IMR-90 (cell line): ENCODE measurements around the genes ZNF669 and ZNF124.

DNA sequence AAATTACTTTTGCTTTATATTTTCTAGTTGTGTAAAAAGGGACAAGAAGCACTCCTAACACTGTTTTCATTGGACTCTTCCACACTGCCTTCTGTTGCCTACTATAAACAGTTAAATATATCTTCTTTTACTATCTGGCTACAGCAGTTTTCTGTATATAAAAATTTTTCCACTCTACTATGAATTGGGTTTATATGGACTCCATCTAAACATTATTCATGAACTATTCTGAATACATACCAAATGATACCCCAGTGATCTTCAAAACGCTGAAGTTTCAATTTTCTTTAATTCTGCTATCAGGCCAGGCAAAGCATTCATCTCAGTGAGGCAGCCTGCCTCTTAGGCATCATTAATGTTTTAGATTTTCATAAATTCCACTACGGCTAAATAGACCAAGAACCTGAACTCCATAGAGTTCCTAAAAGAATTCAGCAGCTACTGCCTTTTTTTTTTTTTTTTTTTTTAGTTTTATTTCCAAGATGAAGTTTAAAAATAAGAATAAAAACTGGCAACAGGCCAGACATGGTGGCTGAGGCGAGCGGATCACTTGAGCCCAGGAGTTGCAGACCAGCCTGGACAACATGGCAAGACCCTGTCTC lies 262.3 kb downstream of the SMYD3 start:
- RRBS, result no CpG with 5 or more reads among the region's 4 CpGs
CAGE:
- cytosol, long polyA plus RNA, result no peak
- long polyA plus RNA, result no peak
- nucleus, long polyA plus RNA, result no peak

DNA sequence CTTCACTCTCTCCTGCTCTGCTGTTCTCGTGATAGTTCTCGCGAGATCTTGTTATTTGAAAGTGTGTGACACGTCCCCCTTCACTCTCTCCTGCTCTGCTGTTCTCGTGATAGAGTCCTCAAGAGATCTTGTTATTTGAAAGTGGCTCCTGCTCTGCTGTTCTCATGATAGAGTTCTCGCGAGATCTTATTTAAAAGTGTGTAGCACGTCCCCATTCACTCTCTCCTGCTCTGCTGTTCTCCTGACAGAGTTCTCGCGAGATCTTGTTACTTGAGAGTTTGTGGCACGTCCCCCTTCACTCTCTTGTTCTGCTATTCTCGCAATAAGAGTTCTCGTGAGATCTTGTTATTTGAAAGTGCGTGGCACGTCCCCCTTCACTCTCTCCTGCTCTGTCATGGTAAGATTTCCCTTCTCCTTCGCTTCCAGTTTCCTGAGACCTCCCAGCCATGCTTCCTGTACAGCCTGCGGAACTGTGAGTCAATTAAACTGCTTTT lies 47.9 kb downstream of the SMYD3 start:
- RRBS, result no CpG with 5 or more reads among the region's 17 CpGs
CAGE:
- cytosol, long polyA plus RNA, result no peak
- long polyA plus RNA, result no peak
- nucleus, long polyA plus RNA, result no peak

GRCh38 chr1:246565229-246565756 lies 768 bp downstream of the TFB2M start:
- RRBS, result no CpG with 5 or more reads among the region's 24 CpGs
CAGE:
- cytosol, long polyA plus RNA, result no peak
- long polyA plus RNA, result no peak
- nucleus, long polyA plus RNA, result no peak

GRCh38 chr1:246567162-246567756 lies 1.0 kb downstream of the CNST start:
- RRBS, result no CpG with 5 or more reads among the region's 9 CpGs
CAGE:
- cytosol, long polyA plus RNA, result no peak
- long polyA plus RNA, result no peak
- nucleus, long polyA plus RNA, result no peak

GRCh38 chr1:246798315-246798930 lies 74.2 kb downstream of the SCCPDH start:
- RRBS, result no CpG with 5 or more reads among the region's 8 CpGs
CAGE:
- cytosol, long polyA plus RNA, result no peak
- long polyA plus RNA, result no peak
- nucleus, long polyA plus RNA, result no peak

DNA sequence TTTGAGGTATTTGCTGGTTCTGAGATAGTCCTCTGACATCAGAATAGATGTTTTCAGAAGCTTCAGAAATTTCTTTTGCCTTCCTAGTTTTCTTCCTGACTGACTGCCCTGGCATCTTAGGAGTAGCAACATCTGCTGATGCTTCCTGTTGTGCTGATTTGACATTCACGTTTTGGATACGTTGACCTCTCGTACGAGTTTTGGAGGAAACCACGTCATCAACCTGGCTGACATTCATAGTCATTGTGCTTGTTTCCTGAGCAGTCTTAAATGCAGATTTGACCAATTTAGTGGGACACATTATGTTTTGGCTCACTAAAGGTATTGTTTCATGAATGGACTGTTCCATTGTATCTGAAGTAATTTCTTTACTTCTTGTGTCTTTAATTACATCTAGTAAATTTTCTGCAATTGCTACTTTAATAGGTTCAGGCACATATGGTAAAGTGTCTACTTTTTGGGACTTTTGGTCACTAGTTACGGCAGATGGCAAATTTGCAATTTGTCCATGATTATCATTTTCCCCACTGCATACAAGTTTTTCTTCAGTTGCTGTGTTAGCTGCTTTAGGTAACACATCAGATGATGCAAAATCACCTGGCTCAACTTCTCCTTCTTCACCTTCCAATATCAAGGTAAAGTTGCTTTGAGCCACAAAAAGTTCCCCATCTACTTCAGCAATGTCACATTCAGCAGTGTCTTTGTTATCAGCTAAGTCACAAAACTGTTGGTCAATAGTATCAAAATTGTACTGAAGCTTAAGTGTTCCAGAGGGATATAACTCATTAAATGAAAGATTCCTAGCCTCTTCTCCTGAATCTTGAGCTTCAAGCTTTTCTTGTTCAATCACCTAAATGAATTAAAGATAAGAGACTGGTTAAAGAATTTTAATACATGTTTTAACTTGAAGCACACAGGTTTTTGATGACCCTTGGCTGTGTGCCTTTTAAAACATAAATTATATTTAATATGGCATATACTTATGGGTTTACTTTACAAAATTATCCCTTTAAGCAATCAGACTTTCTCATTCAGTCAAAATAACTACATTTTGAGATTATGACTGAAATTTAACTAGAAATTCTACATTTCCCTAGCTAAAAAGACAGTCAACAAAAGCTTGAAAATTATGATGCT lies 80.8 kb downstream of the AHCTF1 start:
- RRBS, result no CpG with 5 or more reads among the region's 6 CpGs
CAGE:
- cytosol, long polyA plus RNA, result no peak
- long polyA plus RNA, result no peak
- nucleus, long polyA plus RNA, result no peak

DNA sequence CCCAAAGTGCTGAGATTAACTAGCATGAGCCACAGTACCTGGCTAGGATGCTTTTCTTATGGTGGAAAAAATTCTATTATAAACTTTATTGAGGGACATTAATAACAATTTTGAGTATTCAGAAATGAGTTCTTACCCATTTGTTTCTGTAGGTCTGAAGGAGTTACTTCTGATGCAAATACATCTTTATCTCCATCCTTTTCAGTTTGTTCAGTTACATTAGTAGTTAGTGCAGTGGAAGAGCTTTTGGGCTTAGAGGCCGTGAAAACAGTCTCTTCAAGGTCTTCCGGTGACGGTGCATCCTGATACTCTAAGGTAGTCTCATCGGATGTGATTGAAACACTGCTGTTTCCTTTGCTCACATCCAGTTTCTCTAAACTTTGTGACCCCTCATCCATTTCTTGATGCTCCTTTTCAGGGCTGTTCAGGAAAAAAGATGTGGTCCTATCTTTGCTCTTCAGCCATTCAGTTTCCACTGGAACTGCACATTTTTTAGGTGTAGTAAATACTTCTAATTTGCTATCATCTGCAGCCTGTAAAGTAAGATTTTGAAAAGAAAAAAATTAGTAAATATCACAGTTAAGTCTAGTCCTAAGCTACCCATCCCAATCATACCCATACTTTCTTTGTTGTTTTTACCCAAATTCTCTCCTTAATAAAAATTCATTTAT lies 70.8 kb downstream of the AHCTF1 start:
- RRBS, result no CpG with 5 or more reads among the region's 4 CpGs
CAGE:
- cytosol, long polyA plus RNA, result no peak
- long polyA plus RNA, result no peak
- nucleus, long polyA plus RNA, result no peak

DNA sequence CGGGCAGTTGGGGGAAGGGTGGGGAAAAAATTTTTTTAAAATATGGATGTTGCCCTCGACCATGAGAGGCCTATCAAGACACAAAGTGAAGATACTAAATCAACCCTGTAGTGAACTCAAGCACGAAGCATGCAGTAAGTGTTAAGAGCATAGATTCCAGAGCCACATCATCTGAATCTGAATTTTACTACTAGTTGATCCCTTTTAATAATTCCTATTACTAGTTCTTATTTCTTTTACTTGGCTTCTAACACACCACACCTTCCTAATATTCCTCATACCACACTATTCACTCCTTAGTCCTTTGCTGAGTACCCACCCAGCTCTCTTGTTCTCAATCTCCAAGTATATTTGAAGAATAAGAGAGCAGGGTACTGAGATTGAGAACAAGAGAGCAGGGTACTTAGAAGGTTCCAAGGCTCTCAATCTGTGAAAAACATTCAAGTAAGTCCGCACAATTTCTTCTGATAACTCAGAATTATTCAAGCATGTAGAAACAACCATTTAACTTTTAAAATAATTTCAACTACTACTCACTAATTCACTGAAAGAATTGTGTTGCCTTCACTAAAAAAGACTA lies 27.1 kb downstream of the AHCTF1 start:
- RRBS, result no CpG with 5 or more reads among the region's 4 CpGs
CAGE:
- cytosol, long polyA plus RNA, result no peak
- long polyA plus RNA, result no peak
- nucleus, long polyA plus RNA, result no peak

DNA sequence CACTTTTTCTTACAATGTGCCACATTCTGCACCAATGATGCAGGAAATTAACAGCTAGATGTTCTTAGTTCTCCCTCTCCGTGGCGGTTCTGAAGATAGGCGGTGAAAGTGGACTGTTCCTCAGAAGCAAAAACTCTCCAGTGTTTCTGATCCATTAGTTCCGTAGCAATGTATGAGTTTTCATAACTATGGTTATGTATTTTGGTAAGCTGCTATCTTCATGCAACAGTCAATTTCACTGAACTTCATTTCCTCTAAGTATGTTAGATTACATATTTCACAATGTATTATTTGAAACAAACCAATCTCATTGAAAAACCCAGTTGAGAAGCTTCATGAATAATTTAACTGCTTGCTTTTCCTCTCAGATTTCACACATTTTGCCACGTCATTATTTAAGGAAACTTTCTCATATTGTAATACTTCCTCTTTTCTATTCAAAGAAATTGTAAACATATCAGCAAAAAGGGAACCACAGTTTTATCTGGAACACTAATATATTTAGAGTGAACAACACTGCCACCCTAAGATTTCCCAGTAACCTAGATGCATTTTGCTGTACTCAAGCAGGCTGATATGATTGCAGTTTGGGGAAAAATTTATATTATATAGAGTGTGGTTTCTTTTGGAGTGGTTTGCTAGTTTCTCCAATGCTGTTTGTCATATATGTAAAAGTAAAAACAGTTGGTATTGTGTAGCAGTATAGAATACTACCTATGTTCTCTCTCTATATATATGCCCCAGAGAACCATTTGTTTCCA lies 28.2 kb upstream of the AHCTF1 start:
- RRBS, result no CpG with 5 or more reads among the region's 5 CpGs
CAGE:
- cytosol, long polyA plus RNA, result no peak
- long polyA plus RNA, result no peak
- nucleus, long polyA plus RNA, result no peak

- RRBS, result 2% methylated on average over 19 of the region's 58 CpGs
CAGE:
- cytosol, long polyA plus RNA, result no peak
- long polyA plus RNA, result start-site peak on the minus strand at chr1:247104323-247104396, 53 and 95 reads in 2 replicates
- nucleus, long polyA plus RNA, result start-site peak on the minus strand at chr1:247104320-247104379, 75 and 42 reads in 2 replicates
These were observed at the start of gene ZNF669 for GRCh38 chr1:247103840-247104663. Gene ZNF669, minus strand, starts transcription at chr1:247104356.

DNA sequence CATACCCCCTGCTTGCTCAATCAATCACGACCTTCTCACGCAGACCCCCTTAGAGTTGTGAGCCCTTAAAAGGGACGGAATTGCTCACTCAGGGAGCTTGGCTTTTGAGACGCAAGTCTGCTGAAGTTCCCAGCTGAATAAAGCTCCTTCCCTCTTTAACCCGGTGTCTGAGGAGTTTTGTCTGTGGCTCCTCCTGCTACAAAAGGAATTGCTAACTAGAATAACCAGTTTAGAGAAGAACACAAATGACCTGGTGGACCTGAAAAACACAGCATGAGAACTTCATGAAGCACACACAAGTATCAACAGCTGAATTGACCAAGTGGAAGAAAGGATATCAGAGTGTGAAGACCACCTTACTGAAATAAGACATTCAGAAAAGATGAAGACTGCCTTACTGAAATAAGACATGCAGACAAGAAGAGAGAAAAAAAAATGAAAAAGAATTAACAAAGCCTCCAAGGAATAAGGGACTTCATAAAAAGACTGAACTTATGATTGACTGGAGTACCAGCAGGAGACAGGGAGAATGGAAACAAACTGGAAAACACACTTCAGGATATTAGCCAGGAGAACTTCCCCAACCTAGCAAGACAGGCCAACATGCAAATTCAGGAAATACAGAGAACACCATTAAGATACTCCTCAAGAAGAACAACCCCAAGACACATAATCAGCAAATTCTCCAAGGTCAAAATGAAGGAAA lies 28.8 kb upstream of the ZNF669 start:
- RRBS, result no CpG with 5 or more reads among the region's 5 CpGs
CAGE:
- cytosol, long polyA plus RNA, result no peak
- long polyA plus RNA, result no peak
- nucleus, long polyA plus RNA, result no peak

DNA sequence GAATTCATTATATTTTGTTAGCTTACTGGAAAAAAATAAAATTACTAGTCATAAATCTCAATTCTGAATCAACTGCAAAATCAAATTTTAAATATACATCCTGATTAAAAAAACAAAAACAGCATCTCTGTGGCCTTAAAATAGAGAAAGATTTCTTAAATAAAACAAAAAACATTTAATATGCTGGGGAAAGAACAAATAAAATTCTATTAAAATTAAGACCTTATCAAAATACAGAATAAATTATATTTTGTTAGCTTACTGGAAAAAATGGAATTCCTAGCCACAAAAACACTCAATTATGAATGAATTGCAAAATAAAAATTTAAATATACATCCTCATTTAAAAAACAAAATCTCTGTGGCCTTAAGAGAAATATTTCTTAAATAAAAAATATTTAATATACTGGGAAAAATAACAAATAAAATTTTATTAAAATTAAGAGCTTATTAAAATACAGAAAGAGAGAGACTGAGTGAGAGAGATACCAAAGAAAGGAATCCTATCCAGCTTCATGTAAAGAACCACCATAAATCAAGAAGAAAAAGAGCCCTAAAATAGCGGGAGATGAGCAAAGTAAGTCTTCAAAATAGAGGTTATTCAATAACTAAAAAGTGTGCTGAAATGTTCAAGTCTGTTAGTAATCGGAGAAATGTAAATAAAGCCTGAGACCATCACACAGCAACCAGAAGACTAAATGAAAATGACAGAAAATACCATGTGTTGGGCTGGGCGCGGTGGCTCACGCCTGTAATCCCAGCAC lies 21.2 kb downstream of the ZNF124 start:
- RRBS, result no CpG with 5 or more reads among the region's 5 CpGs
CAGE:
- cytosol, long polyA plus RNA, result no peak
- long polyA plus RNA, result no peak
- nucleus, long polyA plus RNA, result start-site peak on the minus strand centred at position 347 of the sequence, 808 bp wide, 22 and 14 reads in 2 replicates

DNA sequence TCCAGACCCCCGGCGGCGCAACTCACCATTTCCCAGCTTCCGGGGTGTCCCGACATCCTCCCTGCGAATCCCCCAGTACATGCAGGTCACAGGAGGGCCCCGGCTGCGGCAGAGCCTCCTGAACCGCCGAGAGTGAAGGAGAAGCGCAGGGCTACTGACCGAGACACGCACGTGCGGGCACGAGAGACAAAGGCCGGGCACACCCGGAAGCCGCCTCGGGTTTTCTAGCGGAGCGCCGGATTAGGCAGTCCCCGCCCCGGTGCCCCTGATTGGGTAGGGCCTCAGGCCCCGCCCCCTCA lies at the start of gene ZNF124:
ZNF124 (minus strand) TSS at position 199 of the 299 bp plus-strand sequence.
- RRBS, result no CpG with 5 or more reads among the region's 26 CpGs
CAGE:
- cytosol, long polyA plus RNA, result no peak
- long polyA plus RNA, result no peak
- nucleus, long polyA plus RNA, result no peak

- RRBS, result 4% methylated on average over 10 of the region's 57 CpGs
CAGE:
- cytosol, long polyA plus RNA, result no peak
- long polyA plus RNA, result no peak
- nucleus, long polyA plus RNA, result start-site peak on the minus strand at chr1:247210817-247210856, 106 and 28 reads in 2 replicates
These were observed 38.5 kb upstream of the ZNF124 start for GRCh38 chr1:247209908-247211088.

GRCh38 chr1:247331495-247331564 lies 337 bp downstream of the ZNF496 start:
- RRBS, result under 1% methylated on average over 9 of the region's 9 CpGs
CAGE:
- cytosol, long polyA plus RNA, result no peak
- long polyA plus RNA, result no peak
- nucleus, long polyA plus RNA, result no peak

DNA sequence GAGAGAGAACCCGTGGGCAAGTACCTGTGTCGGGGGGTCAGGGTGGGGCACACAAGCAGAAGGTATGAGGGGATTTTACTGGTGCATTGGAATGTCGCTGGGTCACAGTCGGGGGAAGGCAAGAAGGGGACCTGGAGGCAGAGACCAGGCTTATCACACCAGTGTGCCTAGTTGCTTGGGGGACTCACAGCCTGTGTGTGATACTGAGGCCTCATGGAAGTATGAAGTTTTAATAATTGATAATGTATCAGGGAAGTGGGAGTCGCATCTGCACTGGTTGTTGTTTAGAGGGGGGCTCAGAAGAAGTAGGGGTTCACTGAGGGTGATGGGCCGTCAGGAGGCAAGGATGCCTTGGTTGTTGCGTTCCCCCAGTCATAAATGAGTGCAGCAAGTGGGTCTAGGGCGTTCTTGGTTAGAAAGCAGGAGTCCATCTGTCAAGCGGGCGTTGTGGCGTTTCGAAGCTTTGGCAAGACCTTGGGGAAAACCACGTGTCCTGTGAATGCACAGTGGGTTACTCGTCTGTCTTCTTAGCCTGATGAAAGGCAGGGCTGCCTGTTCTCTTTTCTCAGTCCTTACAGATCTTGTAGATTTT lies 6.1 kb upstream of the ZNF496 start:
- RRBS, result no CpG with 5 or more reads among the region's 14 CpGs
CAGE:
- cytosol, long polyA plus RNA, result no peak
- long polyA plus RNA, result no peak
- nucleus, long polyA plus RNA, result no peak

DNA sequence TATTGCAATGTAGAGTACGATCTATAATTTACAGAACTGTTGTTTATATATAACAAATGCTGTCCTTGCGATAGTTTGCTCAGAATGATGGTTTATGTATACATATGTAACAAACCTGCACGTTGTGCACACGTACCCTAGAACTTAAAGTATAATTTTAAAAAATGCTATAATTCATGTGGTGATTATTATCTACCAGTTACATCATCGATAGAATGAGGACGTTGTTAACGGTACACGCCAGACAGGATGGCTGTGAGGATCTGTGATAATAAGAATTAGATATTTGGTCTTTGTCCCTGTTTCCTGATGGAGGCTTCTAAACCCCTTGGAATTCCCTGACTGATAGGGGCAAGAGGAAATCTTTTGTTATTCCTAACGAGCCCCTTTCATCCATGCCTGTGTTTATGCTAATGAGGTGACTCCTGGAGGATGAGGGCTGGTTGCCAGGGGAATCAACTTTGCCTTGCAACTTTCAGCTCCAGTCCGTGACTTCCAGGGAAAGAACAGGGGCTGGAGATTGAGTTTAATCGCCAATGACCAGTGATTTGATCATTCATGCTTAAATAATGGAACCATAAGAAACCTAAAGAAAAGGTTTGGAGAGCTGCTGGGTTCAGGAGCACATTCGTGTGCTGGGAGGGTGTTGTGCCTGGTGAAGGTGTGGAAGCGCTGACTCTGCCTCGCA lies 39.4 kb upstream of the NLRP3 start:
- RRBS, result no CpG with 5 or more reads among the region's 14 CpGs
CAGE:
- cytosol, long polyA plus RNA, result no peak
- long polyA plus RNA, result no peak
- nucleus, long polyA plus RNA, result no peak

GRCh38 chr1:247417718-247418237 lies 1.8 kb downstream of the NLRP3 start:
- RRBS, result no CpG with 5 or more reads among the region's 7 CpGs
CAGE:
- cytosol, long polyA plus RNA, result no peak
- long polyA plus RNA, result no peak
- nucleus, long polyA plus RNA, result no peak

- RRBS, result no CpG with 5 or more reads among the region's 3 CpGs
CAGE:
- cytosol, long polyA plus RNA, result no peak
- long polyA plus RNA, result no peak
- nucleus, long polyA plus RNA, result no peak
These were observed 5.1 kb downstream of the NLRP3 start for GRCh38 chr1:247420995-247421564.

DNA sequence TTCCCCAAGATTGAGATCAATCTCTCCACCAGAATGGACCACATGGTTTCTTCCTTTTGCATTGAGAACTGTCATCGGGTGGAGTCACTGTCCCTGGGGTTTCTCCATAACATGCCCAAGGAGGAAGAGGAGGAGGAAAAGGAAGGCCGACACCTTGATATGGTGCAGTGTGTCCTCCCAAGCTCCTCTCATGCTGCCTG lies 9.3 kb downstream of the NLRP3 start:
- RRBS, result no CpG with 5 or more reads among the region's 2 CpGs
CAGE:
- cytosol, long polyA plus RNA, result no peak
- long polyA plus RNA, result no peak
- nucleus, long polyA plus RNA, result no peak